ENCODE measurements around a stretch of chr5.

GRCh38 chr5:196998-197465 lies 5.7 kb downstream of the LRRC14B start:
- PRO-cap: no peak

GRCh38 chr5:310955-311683 lies 10.4 kb upstream of the AHRR start:
- PRO-cap: no peak

DNA sequence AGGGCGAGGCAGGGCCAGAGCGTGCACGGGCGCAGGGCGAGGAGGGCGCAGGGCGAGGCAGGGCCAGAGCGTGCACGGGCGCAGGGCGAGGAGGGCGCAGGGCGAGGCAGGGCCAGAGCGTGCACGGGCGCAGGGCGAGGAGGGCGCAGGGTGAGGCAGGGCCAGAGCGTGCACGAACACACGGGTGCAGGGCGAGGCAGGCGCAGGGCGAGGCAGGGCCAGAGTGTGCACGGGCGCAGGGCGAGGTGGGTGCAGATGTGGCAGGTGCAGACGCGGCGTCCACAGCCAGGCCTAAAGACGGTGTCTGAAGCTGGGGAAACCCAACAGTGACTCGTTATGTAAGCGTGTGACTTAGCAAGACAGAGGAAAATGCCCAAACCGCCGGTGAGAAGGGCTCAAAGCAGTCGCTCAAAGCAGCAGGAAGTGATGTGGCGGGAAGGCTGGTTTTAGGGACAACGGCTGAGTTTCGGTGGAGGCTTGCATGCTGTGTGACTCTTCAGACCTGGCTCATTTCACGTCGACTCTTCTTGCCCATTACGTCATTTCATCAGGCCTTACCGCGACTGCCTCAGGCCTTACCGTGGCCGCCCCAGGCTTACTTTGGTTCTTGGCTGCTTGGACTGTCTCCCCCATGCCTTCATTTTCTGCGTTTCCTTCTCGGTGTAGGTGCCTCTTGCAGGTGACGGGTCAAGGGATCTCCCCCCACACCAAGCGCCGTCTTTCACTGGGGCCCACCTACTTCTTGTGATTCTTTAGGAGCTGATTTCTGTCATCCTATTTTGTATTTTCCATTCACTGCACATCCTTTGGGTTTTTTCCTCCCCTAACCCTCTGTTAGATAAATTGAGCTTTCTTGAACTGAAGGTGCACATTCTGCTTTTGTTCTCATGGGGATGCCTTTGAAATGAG lies 50.5 kb upstream of the EXOC3 start:
- PRO-cap: no peak

DNA sequence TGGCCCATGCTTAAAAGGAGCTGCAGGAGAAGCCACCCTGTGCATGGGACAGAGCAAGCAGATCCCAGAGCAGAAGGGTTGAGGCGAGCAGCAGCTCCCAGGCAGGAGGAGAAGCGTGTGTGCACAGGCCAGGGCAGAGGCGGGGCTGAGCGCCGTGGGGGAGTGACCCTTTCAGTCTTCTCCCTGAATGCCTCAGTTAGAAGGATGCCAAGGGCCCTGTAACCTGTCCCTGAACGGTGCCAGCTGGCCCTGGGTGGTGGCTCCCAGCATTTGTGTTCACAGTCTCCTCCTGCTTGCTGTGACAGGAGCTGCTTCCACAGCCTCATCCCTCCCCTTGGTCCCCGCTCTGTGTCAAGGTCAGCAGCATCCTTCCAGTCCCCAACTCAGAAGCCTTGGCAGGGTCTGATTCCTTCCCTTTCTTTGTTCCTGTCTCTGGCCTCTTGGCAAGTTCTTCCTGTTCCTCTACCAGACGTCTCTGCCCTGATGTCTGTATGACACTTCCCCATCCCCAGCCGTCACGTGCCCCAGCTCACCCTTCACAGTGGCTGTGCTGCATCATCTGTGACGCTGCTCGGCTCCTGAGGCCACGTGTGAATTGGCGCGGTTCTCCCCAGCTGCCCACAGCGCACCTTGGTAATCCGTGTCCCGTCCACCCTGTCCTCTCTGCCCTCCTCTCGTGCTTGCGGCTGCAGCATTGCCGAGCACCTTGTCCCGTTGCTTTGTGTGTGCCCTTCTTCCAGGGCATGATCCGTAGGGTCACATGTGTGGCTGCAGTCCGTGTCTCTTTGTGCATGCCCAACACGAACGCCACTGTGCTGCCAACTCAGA lies 5.3 kb downstream of the EXOC3 start:
- PRO-cap: no peak

GRCh38 chr5:464988-465364 lies 22.0 kb downstream of the EXOC3 start:
- PRO-cap: no peak

DNA sequence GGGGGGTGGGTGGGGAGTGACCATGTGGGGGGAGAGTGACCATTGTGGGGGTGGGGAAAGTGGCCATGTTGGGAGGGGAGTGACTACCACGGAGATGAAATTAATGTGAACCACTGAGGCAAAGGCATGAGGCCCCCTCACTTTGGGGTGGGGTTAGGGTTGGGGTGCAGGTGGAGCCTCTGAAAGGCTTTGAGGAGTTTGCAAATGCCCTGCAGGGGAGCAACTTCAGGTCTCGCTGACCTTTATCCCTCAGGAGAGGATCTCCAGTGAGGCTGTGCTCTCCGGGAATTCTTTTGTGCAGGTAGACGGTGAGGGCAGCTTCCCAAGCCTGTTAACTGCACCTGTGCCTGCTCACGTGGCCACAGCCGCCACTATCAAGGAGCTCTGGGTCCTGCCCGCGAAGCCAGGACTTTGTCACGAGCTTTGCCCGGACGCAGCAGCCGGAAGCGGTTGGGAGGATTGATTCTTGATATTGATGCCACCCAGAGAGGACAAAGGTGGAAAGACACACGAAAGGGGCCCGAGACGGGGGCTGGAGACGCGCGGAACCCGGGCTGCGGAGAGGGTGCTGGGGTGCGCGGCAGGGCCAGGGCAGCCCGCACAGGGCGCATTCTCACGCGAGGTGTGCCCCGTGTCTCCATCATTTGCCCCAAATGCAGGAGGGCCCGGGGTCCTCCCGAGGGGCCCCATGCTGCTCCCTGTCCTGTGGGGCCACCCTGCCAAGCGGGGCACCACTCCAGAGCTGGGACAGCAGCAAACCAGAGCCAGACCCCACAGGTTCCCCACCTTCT lies 18.3 kb downstream of the SLC9A3 start:
- PRO-cap: no peak

GRCh38 chr5:646508-647070 lies 34.4 kb downstream of the CEP72 start:
- PRO-cap: no peak

DNA sequence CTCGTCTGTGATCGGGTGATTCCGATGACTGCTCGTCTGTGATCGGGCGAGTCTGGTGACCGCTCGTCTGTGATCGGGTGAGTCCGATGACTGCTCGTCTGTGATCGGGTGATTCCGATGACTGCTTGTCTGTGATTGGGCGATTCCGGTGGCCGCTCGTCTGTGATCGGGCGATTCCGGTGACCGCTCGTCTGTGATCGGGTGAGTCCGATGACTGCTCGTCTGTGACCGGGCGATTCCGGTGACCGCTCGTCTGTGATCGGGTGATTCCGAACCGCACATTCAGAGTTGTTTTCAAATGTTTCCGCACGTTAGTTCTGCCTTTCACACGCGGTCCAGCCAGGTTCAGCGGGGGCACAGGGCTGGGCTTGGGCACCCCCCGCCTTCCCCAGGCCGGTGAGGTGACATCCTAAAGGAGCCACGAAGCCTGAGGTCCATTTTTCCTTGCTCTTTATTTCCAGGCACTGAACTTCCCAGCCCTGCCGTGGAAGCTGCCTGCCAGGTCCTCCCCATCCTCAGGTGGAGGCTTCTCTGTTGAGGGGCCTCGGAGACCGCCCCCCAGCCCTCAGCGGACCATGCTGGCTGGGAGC lies 30.1 kb downstream of the TPPP start:
- PRO-cap: no peak

DNA sequence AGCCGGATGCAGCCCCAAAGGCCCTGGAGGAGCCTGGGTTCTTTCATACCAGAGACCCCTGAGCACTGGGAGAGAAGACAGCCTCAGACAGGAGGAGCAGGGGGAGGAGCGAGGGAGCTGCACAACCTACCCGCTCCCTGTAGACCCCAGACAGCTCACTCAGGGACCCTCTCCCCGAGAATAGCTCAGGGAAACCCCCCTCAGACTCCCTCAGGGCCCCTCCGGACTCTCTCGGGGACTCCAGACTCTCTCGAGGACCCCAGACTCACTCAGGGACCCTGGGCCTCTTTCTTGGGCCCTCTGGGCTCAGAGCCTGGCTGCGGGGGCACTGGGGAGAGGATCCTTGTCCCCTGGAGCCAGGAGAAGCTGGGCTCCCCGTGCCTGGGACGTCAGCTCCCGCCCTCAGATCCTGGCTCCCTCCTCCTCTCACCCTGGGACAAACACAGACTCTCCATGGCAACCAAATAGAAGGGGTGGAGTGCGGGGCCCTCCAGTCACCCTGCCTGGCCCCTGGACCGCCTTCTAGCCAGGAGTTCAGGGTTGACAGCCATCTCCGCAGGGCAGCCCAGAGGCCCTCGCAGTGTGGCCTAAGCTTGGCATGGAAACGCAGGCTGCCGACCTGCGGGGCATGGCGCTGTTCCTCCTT lies 1.3 kb downstream of the ZDHHC11 start:
- PRO-cap: no peak

GRCh38 chr5:1055047-1055670 lies 46.6 kb downstream of the NKD2 start:
- PRO-cap: no peak

DNA sequence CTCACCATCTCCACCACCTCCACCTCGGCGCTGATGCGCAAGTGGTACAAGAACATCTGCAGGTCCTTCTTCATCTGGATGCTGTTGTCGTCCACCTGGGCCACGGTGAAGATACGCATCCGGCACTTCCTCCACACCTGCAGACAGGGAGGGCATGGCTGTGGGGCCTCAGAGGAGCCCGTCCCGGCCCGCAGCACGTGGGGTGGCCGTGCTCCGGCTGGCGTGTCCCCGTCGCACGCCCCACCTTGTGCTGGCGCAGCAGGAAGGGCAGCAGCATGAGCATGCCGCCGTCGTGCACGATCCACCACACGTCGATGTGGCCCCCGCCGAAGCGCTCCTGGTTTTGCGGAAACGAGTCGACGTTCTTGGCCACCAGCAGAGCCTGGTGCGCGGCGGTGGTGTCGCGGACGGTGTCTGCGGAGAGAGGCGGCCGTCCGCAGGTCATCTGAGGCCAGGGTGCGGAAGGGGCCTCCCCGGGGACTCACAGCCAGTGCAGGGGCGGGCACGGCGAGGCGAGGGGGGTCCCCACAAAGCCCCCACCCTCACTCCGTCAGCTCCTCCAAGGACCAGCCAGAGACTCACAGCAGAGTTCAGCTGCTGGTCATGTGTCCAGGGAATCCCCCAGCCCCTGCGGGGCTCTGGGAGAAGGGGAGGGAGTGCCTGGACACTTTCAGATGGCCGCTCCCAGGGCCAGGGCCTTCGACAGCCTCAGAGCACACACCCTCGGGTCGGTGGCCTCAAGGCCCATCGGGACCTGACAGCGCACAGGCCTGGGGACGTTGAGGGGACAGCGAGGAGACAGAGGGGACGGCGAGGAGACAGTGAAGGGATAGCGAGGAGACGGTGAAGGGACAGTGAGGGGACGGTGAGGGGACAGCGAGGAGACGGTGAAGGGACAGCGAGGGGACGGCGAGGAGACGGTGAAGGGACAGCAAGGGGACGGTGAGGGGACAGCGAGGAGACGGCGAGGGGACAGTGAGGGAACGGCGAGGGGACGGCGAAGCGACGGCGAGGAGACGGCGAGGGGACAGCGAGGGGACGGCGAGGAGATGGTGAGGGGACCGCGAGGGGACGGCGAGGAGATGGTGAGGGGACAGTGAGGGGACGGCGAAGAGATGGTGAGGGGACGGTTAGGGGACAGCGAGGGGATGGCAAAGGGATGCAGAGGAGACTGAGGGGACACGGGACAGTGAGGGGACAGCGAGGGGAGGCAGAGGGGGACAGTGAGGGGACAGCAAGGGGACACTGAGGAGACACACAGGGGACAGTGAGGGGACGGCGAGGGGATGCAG lies 47.6 kb downstream of the SLC12A7 start:
- PRO-cap: no peak

DNA sequence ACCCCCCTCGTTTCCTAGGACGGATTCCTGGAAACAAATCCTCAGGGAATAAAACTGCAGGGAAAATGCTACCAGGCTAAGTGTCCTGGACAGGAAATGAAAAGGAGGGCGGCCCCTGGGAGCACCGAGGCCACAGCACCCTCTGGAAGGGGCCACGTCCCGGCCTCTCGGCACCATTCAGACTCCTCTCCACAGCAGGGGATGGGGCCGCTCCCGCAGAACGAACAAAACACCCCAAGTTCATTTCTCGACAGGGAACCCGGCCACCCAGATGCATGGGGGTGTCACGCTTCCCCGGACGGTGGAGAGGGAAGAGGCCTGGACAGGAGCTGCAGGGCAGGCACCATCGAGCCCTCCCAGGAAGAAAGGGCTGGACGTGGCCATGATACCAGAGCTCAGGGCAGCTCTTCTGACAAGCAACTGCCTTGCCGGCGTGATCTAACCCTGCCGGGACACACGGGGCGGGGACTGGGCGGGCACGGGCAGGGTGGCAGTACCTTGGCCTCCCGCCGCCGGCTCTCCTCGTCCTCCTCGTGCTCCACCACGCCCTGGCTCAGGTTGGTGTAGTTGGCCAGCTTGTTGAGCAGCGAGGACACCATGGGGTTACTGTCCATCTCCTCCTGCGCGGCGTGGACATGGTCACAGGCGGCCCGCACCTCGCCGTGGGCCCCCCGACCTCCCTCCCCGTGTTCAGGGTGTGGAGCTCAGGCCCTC lies 18.7 kb downstream of the SLC12A7 start:
- PRO-cap: no peak

DNA sequence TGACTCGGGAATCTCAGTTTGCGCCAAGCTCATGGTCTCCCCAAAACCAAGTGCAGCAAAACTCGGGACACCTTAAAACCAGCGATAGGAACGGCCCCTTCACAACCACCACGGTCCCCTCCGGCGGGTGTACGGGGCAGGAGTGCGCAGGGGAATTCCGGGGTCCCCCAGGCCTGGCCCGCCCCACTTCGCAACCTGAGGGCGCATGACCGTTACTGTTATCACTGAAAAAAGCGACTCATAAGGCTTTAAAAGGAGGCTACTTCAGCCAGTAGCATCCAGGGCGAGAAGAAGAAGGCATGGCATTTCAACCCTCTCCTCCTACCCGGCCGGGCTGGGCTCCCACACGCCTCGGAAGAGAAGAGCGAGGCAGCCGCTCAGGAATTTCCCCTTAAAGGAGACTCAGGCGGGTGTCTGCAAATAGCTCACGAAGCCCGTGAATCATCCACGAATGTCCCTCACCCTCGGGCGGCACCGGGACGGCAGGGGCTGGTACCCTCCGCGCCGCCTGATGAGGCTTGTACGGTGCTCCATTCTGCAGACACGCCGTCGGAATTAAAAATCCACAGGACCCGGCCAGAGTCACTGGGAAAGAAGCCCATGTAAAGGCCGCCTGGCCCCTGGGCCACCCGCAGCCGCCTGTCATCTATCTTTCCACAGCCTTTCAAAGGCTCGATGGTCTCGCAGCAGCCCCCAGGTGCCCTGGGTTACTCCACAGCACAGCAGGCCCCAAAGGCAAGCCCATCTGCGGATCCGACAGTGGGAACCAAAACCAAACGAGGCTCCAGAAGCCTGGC lies 11.9 kb downstream of the SLC12A7 start:
- PRO-cap: no peak

DNA sequence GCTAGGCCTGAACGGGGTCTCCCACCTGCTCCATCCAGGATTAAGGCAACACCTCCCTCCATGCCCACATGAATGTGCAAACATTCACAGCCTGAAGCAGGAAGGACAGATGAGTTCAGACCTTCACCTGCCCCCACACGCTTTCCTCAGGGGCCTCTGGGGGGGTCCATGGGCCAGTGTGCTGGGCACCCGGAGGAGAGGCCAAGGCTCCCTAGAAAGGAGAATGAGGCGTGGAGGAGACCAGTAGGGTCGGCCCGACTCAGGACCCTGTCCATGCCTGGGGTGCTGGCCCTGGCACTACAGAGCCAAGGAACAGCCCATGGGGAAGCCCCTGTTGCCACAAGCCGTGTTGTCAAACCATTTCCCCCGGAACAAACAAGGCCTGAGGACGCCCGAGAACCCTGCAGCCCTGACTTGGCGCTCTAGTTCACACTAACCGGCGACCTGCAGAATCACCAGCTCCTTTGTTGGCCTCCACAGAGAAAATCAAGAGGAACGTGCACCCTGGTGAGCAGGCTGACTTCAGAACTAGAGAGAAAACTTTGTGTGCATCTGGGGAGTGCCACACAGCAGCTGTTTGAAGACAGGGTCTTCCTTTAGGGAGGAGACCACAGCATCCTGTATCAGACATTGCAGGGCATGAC lies 41.5 kb upstream of the SLC12A7 start:
- PRO-cap: no peak

DNA sequence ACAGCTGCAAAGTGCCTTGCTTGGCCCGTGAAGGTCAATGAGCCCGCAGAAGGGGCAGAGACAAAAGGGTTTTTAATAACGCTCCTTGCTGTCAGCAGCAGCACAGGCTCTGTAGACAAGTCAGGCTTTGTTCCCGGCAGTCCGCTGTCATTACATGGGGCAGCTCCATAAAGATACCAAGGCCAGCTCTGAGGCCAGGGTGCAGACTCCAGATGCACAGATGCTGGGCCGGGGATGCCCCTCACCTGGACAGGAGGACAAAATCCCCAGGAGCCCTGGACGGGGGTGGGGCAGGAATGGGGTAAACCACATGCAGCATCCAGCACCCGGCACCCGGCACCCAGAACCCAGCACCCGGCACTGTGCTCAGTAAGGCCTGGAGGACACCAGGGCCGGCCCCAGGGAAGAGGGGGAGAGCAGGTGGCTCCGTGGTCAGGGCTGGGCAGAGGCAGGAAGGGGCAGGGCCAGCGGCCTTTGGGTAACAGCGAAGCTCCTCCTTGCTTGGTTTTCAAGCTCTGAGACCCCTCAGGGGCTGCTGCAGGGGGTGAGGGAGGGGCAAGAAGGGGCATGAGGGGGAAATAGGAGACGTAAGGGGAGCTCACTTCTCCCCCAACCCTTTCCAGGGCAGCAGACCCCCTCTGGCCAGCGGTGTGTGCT lies 18.0 kb upstream of the SLC6A19 start:
- PRO-cap: no peak

GRCh38 chr5:1251770-1252573 lies 26.8 kb downstream of the SLC6A18 start:
- PRO-cap: no peak

GRCh38 chr5:1291657-1292039 lies 3.2 kb downstream of the TERT start:
- PRO-cap: no peak

GRCh38 chr5:1380146-1380606 lies 35.3 kb upstream of the CLPTM1L start:
- PRO-cap: no peak

GRCh38 chr5:1385505-1386816 lies 41.1 kb upstream of the CLPTM1L start:
- PRO-cap: unidirectional peak, minus-strand start at chr5:1386399

GRCh38 chr5:1460162-1460573 lies 14.9 kb upstream of the SLC6A3 start:
- PRO-cap: no peak